Neural progenitor cell (in vitro differentiated cells): ENCODE measurements around a stretch of chr3.

- RAMPAGE, long total RNA, result no peak
Observed at GRCh38 chr3:128555132-128555995, 62.4 kb upstream of the GATA2 start.

- RAMPAGE, long total RNA, result no peak
Observed at GRCh38 chr3:128613327-128613684, 37.3 kb downstream of the RPN1 start.

GRCh38 chr3:128617133-128617502, 33.5 kb downstream of the RPN1 start:
- RAMPAGE, long total RNA, result no peak

DNA sequence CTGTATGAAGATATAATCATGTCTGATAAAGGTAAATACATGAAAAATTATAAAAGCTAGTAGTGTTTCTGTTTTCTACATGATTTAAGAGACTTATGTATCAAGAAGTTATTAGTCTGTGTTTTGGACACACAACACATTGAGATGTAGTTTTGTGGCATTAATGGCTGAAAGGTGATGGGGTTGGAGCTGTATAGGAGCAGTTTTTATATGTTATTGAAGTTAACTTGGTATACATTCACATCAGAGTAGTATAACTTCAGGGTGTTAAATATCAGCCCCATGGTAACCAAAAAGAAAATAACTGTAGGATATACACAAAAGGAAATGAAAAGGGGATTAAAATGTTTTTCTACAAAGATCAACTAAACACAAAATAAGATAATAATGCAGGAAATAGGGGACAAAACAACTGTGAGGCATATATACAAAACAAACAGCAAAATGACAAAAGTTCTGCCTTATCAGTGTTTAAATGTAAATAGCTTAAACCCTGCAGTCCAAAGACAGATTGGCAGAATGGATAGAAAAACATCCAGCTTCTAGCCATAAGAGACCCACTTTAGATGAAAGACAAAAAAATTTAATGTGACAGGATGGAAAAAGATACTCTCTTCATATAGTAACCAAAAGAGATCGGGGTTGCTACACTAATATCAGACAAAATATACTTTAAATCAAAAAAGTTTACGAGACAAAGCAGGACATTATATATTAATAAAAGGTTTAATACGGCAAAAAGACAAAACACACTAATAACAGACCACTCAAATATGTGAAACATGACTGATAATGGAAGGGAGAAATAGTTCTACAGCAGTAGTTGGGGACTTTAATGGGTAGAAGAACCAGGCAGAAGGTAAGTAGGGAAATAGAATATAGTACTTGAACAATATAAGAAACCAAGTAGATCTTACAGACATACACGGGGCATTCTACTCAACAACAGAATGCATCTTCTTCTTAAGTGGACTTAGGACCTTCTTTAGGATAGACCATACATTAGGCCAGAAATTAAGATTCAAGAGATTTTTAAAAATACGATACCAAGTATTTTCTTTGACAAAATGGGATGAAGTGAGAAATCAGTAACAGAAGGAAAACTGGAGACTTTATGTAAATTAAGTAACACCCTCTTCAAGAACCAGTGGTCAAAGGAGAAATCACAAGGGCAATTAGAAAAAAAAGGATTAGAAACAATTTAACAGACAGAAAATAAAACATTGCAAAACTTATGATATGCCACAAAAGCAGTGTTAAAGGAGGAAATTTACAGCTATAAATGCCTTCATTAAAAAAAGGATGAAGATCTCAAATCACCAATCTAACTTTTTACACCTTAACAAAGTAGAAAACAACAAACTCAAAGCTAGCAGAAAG, 28.6 kb downstream of the RAB7A start:
- RAMPAGE, long total RNA, result no peak

DNA sequence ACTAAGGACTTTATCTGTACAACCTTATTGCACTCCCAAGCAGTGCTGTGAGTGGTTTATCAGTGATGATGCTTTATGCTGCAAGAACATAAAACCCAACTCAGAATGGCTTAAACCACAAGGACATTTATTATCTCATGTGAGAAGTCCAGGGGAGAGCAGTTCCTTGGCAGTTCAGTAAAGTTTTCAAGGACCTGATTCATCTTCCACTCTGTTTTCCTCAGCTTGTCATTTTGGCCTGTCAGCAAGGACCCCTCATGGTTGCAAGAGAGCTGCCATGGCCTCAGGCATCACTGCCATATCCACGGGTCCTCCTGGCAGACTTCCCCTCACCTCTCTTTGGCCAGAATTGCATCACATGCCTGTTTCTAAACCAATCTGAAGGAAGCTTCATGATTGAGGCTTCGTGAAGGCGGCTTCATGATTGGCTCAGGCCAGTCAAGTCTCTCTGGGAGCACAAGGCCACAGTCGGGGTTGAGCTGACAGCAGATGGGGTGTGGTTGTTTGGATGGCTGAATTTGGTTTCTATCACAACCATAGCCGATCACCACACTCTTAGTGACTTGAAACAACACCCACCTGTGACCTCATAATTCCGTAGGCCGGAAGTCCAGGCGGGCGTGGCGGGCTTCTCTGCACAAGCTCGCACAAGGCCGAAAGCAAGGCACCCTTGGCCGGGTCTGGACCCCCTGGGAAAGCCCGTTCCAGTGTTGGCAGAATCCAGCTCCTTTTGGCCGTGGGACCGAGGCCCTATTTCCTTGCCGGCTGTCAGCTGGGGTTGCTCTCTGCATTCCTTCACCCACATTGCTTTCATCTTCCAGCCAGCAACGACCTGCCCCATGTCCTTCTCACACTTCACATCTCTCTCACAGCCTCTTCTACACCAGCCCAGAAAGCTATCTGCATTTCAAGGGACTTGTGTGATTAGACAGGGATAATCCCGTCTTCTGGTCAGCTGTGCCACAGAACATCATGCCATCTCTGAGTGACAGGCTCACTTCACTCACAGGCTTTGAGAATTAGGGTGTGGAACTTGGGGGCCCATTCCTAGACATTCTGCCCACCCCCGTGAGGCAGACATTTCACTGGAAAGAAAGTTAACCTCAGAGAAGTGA, 16.1 kb downstream of the EFCC1 start:
- RAMPAGE, long total RNA, result no peak

DNA sequence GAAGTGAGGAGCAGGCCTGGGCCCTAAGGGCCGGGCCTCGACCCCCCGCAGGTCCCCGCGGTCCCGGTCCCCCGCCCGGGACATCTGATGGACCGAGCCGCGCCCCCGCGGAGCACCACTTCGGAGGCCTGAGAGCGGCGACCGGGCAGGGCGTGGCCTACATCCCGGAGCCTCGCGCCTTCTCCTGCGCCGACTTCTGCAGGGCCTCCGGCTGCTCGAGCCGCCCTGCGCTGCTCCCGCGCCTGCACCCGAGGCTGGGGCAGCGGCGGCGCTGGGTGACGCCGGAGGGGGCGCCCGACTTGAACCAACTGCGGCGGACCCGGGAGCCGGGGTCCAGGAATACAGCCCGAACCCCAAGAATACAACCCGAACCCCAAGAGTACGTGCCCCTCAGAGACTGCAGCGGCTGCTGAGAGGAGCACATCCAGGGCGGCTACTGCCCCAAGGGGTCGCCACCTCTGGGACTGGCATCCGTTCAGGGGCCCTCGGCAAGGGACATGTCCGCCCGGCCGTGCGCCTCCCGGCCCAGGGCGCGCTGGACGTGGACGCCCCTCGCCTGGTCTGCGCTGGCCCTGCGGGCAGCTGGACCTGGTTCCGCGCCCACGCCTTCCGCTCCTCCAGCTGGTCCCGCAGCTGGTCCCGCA, 14.8 kb upstream of the GP9 start:
- RAMPAGE, long total RNA, result no peak

DNA sequence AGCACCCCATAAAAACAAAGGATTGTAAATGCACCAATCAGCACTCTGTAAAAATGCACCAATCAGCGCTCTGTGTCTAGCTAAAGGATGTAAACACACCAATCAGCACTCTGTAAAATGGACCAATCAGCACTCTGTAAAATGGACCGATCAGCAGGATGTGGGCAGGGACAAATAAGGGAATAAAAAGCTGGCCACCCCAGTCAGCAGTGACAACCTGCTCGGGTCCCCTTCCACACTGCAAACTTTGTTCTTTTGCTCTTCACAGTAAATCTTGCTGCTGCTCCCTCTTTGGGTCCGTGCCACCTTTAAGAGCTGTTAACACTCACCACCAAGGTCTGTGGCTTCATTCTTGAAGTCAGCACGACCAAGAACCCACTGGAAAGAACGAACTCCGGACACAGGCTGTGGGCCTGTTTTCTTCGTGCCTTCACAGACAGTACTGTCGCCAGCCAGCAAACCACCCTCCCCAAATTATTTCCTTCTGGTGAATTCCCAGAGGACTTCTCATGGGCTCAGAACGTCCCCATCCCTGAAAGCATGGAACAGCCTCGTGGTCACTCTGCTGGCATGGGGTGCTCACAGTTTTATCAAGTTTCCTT, 9.0 kb downstream of the GP9 start:
- RAMPAGE, long total RNA, result no peak

- RAMPAGE, long total RNA, result no peak
Observed at GRCh38 chr3:129195596-129196415, 12.1 kb upstream of the CNBP start.

DNA sequence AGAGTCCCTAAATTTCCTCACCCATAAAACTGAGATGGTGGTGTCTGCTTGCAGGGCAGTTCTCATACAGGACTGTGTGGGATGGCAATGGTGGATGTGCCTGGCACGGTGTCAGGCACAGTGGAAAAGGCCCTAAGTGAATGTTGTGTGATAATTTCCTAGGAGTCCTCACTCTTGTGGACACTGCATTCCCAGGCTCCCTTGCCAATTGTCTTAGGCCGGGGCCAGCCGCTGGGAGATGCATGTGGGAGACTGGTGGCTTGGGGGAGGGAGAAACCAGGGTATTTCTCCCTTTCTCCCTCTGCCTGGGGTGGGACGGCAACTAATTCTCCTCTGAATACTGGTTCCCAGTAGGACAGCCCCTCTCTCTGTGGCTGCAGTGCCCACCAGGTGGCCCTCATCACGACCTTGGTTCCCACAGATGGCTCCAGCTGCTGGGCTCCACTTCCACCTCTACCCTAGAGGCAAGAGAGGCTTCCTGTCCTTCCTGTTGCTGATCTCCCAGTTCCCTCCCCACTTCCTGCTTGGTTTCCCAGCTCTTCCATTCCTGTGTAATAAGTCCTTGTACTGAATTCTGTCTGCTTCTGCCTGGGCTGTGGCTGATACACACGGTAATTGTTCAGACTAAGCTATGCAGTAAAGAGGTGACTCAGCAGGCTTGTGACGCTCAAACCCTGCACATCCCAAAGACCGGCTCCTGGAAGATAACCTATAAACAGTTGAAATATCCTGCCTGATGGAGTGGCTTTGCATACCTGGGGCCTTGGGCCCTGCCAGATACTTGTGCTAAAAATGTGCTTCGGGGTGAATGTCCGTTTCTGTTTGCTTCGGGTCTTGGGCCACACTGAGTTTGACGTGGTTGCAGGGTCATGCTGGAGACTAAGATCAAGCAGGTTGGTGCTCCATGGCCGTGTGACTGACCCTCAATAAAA, 20.4 kb upstream of the COPG1 start:
- RAMPAGE, long total RNA, result no peak

GRCh38 chr3:129233288-129234020, 16.0 kb upstream of the COPG1 start:
- RAMPAGE, long total RNA, result no peak

DNA sequence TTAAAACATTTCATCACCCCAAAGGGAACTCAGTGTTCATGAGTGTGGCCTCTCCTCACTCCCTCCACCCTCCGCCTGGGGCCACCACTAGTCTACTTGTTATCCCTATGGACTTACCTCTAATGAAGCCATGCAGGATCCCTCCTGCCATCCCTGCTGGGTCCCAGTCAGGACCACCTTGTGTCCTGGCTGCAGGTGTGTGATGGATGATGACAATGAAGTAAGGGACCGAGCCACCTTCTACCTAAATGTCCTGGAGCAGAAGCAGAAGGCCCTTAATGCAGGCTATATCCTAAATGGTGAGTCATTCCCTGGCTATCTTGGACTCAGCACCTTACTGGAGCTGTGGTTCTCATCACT, 10.9 kb upstream of the HMCES start:
- RAMPAGE, long total RNA, result no peak

DNA sequence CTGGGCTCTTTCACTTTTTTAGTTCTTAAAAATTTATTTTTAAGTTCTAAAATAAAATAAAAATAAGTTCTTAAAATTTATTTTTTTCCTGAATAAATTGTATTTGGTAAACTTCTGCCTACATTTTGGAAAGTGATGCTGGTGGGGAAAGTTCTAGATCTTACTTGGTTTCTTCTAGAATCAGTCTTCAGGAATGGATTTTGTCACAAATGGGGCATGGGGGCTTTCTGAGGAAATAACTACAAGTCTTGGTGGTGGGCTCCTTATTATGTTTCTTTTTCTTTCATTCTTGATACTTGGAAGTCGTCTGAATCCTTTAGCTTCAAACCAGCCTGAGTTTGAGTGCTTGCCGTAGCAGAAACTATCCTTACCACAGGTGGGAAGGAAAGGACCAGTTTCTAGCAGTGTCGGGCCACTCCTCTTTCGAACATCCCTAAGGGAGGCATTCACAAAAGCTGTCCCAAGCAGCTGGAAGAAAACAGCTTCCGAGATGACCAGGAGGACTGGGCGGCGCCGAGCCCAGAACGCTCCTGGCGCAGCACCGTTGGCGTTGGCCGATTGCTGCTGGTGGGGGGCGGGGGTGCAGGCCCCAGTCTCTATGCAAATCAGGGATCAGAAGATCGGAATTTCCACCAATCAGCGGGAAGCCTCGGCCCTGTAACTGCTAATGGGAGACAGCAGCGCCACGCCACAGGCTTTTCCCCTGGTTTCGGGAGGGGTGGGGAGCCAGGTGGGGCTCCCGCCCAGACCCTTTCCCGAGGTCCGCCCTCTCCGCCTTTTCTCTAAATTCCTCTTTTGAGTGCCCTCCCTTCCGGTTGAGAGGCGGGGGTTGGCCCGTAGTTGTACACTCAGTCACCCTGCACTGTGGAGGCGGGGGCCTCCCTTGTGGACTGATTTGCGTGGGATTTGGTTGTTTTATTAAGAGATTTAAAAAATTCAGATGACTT, 10.6 kb downstream of the H1-10 start:
- RAMPAGE, long total RNA, result no peak

- RAMPAGE, long total RNA, result no peak
Observed at GRCh38 chr3:129379621-129380068, 48.8 kb downstream of the EFCAB12 start.

DNA sequence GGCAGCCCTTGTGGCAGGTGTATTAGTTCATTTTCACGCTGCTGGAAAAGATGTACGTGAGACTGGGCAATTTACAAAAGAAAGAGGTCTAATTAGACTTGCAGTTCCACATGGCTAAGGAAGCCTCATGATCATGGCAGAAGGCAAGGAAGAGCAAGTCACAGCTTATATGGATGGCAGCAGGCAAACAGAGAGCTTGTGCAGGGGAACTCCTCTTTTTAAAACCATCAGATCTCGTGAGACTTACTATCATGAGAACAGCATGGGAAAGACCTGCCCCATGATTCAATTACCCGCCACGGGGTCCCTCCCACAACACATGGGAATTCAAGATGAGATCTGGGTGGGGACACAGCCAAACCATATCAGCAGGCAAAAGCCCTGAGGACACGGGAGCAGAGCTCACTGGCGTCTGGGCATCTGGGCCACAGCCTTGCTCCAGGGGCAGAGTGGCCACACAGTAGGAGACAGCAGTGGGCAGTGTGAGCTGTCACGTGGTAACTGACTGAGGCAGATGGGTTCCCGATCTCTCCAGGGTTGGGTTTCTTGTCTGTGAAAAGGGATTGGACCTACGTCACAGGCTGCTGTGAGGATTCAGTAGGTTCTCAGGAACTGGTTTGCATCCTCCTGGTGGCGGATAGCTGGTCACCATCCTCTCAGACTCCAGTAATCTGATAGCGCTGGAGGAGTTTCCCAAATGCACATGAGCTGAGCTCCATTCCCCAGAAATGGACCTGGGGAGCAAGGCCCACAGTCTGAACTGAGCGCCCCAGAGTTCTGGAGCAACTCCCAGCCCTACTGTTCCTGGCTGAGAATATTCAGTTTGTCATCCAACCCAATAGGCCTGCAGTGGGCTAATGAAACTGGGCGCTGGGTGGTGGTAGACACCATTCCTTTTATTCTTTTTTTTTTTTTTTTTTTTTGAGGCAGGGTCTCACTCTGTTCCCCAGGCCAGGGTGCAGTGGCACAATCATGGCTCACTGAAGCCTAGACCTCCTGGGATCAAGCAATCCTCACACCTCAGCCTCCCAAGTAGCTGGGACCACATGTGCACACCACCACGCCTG, 42.8 kb downstream of the EFCAB12 start:
- RAMPAGE, long total RNA, result no peak

DNA sequence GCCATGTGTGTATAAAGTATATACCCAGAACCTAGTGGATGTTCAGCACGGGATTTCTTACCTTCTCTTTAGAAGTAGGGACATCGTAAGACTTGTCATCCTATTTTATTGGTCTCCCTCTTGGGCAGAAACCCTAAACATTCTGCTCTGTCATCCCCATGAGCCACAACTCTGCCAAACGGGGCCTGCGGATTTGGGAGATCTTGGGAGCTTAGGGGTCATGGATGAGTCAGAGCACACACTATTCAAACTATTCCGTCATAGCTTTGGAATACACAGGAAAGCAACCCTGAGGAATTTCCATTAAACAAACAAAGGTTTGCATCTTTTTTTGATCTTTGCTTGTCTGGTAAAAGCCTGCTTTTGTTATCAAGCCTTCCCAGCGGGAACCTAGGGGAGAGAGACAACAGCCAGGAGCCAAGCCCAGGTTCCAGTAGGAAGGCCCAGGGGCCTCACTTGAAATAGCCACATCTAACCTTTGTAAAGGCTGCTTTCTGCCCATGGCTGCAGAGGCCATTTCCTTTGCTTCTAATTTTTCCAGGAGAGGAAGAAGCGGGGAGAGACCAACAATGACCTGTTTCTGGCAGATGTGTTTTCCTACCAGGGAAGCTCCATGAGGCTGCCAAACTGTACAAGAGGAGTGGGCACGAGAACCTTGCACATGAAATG, 39.6 kb downstream of the EFCAB12 start:
- RAMPAGE, long total RNA, result no peak

GRCh38 chr3:129413554-129414502, 14.6 kb downstream of the EFCAB12 start:
- RAMPAGE, long total RNA, result no peak

DNA sequence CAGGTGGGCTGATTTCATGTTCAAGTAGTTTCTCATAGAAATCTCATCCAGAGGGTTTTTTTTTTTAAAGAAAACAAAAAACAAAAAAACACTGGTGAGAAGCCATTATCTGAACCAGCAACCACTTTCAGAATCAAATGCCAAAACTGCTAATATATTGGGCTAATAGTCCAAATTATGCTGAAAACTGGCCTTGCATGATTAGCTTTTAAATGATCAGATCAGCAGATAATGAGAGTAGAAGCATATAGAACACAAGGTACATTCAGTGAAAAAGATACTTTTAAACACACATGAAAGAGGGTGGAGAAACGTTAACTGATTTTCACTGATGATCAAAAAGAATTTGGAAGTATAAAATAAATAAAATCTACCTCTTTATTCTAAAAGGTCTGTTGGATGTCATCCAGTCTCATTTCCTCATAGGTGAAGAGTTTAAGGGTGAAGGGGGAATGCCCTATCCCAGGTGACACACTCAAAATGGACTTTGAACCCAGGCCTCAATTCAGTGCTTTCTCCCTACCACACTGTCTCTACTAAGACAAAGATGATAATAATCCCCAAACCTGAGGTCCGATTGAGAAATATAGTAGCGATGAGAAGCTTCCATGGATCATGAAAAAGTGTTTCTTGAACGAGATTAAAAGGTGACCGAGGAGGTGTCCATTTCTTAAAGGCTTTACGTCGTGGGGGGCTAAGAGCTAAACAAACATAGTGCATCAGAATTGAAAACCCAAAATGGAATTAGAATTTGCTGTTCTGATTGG, 5.0 kb upstream of the EFCAB12 start:
- RAMPAGE, long total RNA, result no peak

- RAMPAGE, long total RNA, result no peak
Observed at GRCh38 chr3:129438583-129439137, 1.1 kb downstream of the MBD4 start.

DNA sequence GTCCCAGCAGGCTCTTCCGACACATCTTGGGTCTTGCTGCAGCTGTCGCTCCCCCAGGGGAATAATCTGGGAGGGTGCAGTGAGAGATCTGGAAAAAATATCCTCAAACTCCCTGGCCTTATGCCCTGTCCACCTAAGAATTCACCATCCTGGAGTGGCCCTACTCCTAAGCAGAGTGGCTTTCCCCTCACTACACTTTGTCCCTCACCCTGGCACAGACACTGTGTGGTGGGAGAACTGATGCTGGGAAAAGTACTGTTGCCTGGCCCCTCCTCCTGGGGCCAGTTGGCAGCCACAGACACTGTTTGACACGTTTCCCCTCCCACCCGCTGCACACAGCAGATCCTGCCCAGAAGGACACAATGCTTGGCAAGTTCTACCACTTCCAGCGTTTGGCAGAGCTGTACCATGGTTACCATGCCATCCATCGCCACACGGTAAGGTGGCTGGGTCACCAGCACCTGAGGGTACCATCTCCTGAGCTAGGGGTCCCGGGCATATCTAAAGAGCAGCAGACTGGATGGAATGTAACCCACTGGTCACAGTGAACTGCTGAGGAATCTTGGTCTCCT, 21.0 kb upstream of the RHO start:
- RAMPAGE, long total RNA, result no peak

GRCh38 chr3:129558143-129559172, 15.5 kb downstream of the H1-8 start:
- RAMPAGE, long total RNA, result no peak